ENCODE measurements around the genes TIPIN and ZWILCH.

DNA sequence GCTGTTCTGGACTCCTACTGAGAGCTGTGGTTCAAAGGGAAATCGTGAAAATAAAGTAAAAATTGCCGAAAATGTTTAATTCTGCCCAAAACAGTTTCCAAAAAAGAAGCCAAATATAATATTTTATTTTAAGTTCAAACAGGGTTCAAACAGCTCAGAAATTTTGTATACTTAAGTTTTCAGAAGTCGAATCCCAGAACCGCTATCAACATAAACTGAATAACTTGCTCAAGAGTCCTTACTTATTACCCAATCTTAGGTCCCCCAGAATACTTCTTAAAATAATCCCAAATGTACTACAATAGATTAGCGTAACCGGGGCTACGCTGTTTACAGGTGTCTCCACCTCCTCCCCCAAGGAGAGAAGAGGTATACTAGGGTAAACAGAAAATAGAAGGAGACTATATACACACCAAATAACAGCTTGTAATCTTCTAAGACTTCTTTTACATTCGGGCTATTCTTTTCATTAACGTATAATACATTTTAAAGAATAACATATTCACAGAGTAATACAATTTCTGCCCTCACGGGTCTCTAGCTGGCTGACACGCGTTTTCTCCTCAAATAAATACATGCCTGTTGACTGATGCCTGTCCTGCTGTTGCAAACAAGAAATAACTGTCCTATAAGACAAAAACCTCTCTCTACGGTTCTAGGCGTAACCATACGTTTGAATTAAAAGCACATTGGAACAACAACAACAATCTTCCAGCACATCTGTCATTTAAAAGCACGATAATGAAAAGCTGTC lies 1.3 kb downstream of the DENND4A start:
- CAGE, long polyA plus RNA, result no peak
- RRBS, result no CpG with 5 or more reads among the region's 16 CpGs

DNA sequence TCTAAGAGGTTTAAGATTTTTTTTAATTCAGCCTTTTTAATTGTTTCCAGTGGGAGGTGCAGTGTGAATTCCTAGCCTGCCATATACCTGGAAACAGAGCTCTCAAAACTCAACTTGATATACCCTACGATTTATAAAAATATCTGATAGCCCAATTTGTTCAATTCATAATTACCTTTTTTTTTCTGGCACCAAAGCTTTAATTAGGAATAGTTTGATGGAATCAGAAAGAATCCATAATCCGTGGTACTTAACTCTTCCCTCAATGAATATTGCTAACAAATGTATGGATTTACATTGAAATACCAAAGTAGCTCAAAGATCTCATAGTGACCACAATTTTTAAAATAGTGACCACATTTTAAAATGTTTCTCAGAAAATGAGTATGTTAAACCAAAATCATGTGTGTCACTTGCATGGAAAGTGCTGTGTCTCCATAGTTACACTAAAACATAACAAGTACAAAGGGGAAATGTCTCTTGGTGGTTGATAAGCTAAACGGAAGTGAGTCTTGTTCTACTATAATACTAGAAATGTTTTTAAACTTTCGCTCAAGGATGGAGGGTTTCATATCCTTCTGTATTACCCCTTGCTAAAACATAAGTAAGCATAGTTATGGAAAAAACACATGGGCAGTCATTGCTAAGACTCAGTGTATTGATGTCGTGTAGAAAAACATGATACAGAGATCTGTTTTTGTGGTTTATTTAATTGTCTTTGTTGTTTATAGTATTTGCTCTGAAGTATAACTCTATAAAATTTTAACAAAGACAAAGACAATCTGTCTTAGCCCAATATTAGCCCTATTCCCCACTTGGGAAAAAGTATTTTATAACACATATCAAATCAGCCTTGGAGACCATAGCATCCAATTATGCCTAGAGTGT lies 26.8 kb upstream of the DENND4A start:
- CAGE, long polyA plus RNA, result no peak
- RRBS, result no CpG with 5 or more reads among the region's 5 CpGs

GRCh38 chr15:66080596-66081044 lies 172.9 kb downstream of the MEGF11 start:
- CAGE, long polyA plus RNA, result no peak
- RRBS, result no CpG with 5 or more reads among the region's 20 CpGs

- CAGE, long polyA plus RNA, result no peak
- RRBS, result no CpG with 5 or more reads among the region's 45 CpGs
Measured at GRCh38 chr15:66356519-66357365, at the start of gene TIPIN. Gene TIPIN (minus strand): TSS chr15:66356685.

GRCh38 chr15:66493735-66494835 lies 3.5 kb downstream of the SNAPC5 start:
- CAGE, long polyA plus RNA, result no peak
- RRBS, result no CpG with 5 or more reads among the region's 5 CpGs

GRCh38 chr15:66504986-66505823 lies at the start of gene ZWILCH:
Gene ZWILCH (plus strand): TSS chr15:66505326.
- CAGE, long polyA plus RNA, result no peak
- RRBS, result no CpG with 5 or more reads among the region's 39 CpGs

GRCh38 chr15:66657463-66657855 lies 44.6 kb upstream of the SMAD6 start:
- CAGE, long polyA plus RNA, result no peak
- RRBS, result no CpG with 5 or more reads among the region's 4 CpGs

GRCh38 chr15:66803013-66803540 lies 101.0 kb downstream of the SMAD6 start:
- CAGE, long polyA plus RNA, result no peak
- RRBS, result no CpG with 5 or more reads among the region's 13 CpGs

DNA sequence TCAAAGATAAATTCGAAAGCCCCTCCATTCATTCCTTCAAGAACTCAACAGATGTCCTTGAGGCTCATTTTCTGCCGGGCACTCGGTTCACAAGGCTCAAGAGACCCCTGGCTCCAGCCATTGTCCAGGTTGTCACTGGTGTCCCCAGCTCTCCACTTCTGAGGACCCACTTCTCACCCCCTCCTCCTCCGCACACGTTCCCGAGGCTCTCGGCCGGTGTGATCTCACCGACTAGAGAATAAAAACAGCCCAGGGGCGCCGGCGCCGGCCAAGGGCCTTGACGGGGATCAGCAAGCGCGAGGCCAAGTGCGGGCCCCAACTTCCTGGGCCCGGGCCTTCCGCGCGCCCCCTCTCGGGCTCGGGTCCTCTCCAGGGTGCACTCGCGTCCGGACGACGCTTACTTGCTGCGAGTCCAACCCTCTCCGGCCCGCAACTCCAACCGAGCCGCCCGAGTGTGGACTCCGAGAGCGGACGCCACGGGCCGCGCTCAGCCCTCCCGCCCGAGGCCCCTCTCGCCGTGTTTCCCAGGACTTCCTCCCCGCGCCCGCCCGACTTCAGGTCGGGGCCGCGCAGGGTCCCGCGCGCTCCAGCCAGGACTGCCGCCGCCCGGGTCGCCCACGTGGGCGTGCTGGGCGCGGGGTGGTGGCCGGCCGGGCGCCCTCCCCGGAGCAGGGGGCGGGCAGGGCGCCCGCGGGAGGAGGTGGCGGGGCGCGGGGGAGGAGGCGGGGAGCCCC lies 422 bp upstream of the SMAD3 start:
- CAGE, long polyA plus RNA, result no peak
- RRBS, result 9% methylated on average over 34 of the region's 74 CpGs

- CAGE, long polyA plus RNA, result no peak
- RRBS, result 0% methylated on average over 2 of the region's 14 CpGs
Measured at GRCh38 chr15:67091113-67092314, 26.1 kb downstream of the SMAD3 start.

DNA sequence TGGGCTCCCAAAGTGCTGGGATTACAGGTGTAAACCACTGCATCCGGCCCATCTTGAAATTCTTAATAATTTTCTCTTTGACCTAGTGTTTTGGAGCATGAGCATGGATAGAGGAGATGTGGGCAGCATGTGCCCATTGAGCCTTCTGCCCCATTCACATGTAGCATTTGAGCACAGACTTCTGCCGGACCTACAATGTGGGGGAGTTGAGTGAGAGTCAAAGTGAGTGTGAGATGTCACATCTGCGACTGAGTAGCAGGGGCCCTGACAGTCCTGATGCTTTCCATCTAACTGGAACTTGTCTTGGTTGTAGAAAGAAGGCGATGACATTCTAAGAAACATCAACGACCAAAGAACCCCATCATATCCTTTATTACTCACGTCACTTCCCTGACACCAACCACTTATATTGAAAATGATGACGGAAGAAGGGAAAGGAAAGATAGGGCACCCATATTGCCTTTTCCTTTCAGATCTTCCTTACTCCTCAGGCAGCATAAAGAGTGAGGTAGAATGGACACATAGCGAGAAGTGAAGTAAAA lies 30.5 kb downstream of the SMAD3 start:
- CAGE, long polyA plus RNA, result no peak
- RRBS, result no CpG with 5 or more reads among the region's 8 CpGs

DNA sequence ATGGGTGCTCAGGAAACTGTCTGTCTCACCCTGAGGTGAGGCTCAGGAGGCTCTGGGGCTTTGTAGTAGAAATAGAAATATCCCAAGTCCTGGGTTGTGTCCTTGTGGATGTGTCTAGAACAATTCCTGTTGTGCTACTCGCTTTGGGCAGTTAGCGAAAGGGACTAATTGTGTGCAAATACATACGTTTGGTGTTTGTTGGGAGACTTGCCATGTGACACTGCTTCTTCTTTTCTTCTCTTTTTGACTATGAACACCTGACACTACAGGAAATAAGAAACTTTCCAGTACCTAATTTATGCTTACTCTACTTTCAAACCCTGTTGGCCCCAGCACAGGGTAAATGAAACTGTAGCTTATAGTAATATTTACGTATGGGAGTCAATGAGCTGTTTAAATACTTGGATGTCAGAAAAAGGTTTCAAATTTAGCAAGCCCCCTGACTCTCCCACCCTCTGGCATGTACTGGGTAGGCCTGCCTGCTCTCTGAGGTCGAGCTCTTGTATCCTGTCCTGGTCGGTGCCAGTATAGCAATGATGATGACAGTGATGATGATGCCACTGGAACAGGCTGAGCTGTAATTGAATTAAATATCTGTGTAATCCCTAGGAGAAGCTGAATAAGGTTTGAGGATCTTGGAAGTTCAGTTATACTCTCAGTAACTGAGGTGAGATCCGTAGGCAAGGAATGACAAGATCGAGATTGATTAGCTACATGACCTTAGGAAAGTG lies 35.8 kb downstream of the SMAD3 start:
- CAGE, long polyA plus RNA, result no peak
- RRBS, result no CpG with 5 or more reads among the region's 8 CpGs

- CAGE, long polyA plus RNA, result no peak
- RRBS, result no CpG with 5 or more reads among the region's 29 CpGs
Measured at GRCh38 chr15:67125084-67126381, 60.1 kb downstream of the SMAD3 start.

DNA sequence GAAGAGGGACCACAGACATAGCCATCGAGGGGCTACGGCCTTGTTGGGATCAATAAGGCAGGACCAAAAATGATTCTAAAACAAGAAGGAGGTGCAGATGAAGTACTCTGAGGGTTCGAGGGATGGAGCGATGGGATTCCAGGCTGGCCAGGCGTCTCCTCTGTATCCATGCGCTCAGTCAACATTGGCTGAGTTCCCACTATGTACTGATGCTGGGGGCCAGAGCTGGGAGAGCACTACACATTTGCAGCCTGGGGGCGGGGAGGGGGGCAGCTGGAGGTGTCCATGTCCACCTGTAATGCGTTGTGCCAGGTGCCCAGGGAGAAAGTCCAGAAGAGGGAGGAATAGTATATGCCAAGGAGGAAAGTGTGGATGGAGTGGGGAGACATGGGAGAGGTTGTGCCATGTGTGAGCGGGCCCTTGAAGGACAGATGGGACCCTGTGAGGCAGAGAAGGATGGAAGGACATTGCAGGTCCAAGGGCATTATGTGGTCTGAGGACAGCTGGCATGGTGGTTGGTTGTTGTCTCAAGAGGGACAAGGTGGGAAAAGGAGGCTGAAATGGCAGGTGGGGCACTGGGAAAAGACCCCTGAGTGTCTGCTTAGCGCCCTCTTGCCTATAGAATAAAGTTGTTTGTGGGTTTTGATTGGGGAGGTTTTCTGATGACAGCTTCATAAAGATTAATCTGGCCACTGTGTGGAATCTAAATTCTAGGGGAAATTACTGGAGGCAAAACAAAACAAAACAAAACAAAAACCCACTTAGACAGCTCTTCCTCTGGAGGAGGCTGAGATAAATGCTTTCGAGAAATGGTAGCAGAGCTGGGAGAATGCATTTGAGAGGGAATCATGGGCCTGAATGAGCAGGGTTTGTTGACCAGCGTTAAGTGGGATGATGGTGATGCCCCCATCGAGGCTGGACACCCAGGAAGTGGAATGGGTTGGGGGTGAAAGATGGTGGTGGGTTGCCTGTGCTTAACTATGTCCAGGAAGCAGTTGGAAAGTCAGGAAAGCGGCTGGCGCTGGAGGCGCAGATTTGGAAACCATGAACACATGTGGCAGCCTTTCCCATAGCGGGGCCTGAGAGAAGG lies 81.1 kb downstream of the AAGAB start:
- CAGE, long polyA plus RNA, result no peak
- RRBS, result no CpG with 5 or more reads among the region's 17 CpGs

GRCh38 chr15:67542327-67542501 lies 289 bp upstream of the MAP2K5 start:
- CAGE, long polyA plus RNA, result no peak
- RRBS, result 0% methylated on average over 6 of the region's 12 CpGs

DNA sequence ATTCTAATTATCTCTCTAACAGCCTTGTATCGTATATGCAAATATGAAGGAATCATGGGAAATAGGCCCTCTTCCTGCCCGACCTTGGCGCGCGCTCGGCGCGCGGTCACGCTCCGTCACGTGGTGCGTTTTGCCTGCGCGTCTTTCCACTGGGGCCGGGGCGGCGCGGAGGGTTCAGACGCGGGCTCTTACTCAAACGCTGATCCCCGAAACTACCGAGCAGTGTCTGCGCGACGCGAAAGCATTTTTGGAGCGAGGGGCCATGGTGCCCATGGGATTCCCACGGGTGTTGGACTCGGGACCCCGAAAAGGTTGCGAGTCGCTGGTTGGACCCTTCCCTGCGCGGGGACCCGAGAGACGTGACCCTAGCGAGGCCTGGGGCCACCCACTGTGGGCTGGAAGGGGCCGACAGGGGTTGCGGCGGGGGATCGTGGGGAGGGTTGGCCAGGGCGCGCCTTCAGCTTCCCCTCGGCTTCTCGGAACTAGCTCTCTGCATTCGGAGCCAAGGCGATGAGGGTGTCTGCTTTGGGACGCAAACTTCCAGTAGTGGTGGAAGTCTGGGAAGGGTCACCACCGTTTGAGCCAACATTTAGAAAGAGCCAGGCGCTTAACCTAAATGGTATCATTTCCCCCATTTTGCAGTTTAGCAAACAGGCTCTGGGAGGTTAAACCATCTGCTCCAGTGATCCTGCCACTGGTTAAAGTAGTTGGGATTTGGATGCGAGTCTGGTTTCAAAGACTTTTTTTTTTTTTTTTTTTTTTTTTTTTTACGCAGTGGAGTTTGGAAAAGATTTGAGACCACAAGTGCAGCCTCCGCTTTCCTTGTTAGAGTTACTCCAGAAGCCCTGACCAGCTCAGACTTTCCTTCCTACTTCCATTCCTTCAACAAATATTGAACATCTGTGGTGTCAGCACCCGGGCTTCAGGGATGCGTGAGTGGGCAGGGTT lies 15.2 kb downstream of the SKOR1 start:
- CAGE, long polyA plus RNA, result no peak
- RRBS, result no CpG with 5 or more reads among the region's 57 CpGs

GRCh38 chr15:67841172-67841397 lies 15.8 kb downstream of the SKOR1 start:
- CAGE, long polyA plus RNA, result no peak
- RRBS, result no CpG with 5 or more reads among the region's 8 CpGs

DNA sequence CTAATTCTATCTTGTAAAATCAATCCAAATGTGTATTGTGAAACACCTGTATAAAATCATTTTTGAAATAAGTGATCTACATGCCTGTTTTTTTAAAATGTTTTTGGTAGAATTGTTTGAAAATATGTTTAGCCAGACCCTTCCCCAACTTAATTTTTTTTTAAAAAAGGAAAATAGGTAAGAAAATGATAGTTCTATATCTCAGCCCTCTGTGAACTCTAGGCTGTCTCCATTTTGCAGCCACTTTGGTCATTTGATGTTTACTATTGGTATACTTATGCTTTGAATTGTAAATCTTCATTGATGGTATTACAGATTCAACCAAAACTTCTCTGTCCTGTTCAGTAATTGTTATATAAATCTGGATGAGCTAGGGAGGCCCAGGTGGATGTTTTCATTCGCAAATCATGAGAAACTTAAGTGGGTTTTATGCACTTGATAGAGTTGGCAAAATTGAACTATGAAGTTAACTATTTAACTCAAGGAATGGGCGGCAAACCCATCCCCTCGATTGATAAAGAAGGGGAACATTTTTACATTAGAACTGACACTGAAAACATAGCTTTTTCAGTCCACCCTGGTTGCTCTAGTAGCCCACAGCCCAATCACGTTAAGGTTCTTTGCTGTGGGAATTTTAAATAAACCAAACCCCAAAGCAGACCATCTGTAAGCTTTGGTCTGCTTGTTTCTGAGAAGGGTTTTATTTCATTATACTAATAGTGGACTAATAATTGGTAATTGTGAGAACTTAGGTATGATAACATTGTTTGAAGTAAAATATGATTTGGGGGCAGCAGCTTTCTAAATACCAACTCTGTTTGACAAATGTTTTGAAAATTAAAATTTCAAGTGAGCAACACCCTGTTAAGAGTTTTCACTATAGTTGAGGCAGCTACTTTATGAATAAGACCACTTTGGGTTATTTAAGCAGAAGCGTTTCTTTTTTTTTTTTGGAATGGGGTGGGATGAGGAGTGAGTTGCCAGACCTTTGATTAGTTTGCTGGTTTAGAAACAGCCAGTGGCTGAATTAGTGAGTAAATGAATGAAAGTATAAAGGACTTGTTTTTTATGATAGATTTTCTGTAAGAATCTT lies 16.5 kb downstream of the FEM1B start:
- CAGE, long polyA plus RNA, result no peak
- RRBS, result no CpG with 5 or more reads among the region's 5 CpGs

DNA sequence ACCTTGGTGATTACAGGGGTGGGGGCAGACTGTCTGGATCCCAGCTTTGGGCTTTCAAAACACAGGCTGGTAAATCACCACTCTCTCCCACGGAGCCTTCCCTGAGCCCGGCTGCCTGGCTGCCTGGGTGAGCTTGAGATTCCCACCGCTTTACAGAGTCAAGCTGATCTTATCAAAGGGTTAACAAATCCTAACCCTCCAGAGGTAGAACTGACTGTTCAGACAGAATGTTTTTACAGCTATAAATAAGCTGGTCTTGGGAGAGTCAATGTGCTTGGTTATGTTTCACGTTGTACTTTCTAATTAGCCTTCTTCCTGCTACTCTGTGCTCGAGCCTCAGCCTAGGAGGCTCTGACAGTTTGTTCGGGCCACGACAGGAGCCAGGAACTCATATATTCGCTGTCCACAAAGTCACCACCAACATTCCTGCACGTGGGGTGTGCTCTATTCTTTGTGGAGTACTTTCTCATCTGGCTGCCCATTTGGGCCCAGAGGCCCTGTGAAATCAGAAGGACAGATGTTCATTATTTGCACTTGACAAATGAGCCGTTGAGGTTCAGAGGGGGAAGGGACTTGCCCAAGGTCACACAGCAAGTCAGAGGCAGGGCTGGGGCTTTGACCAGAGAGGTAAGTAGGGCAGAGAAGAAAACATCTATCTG lies 63.5 kb downstream of the FEM1B start:
- CAGE, long polyA plus RNA, result no peak
- RRBS, result no CpG with 5 or more reads among the region's 10 CpGs

GRCh38 chr15:68492684-68493317 lies 60.8 kb upstream of the ITGA11 start:
- CAGE, long polyA plus RNA, result no peak
- RRBS, result no CpG with 5 or more reads among the region's 6 CpGs